LUHMES (cell line): ENCODE measurements around a stretch of chr20.

GRCh38 chr20:50392349-50392548 is 117.9 kb upstream of the PTPN1 start:
- PRO-cap = no peak

- PRO-cap = no peak
These were observed 111.8 kb upstream of the PTPN1 start for GRCh38 chr20:50397969-50399109.

- PRO-cap = no peak
These were observed 83.2 kb upstream of the PTPN1 start for GRCh38 chr20:50426726-50427636.

DNA sequence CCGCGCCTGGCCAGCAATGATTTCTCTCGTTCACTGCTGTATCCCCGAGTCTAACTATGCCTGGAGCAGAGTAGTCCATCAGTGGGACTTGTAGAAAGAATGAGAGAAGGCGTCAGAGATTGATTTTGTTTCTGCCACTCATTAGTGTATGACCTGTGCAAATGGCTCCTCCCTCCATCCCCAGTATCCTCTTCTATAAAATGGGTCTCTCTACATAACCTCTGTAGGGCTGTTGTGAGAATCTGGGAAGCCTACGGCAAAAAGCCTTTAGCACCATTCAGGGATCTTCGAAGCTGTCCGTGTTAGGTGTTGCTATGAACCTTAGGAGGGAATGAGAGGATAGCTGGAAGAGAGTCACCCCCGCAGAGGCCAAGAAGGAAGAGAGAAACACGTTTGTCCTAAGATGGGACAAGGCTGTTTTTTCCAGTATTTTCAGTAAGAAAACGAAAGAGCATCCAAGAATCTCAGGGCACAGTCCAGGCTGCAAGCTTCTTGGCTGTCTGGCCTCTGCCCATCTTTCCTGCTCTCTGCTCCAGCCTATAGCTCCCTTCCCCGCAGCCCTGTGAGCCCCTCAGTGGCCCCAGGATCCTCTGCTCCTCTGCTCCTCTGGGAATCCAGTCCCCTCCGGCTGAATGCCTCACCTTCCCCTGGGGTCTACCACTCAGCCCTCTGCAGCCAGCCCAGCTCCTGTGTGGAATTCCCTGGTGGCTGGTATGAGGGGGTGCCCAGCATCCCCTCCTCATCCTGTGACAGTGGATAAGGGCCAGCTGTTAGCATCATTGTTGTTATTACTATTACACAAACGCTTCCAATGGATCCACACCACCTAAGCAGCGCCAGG is 60.6 kb upstream of the PTPN1 start:
- PRO-cap = no peak

GRCh38 chr20:50523024-50523481 is 12.9 kb downstream of the PTPN1 start:
- PRO-cap = no peak

GRCh38 chr20:50523614-50524203 is 13.5 kb downstream of the PTPN1 start:
- PRO-cap = no peak

DNA sequence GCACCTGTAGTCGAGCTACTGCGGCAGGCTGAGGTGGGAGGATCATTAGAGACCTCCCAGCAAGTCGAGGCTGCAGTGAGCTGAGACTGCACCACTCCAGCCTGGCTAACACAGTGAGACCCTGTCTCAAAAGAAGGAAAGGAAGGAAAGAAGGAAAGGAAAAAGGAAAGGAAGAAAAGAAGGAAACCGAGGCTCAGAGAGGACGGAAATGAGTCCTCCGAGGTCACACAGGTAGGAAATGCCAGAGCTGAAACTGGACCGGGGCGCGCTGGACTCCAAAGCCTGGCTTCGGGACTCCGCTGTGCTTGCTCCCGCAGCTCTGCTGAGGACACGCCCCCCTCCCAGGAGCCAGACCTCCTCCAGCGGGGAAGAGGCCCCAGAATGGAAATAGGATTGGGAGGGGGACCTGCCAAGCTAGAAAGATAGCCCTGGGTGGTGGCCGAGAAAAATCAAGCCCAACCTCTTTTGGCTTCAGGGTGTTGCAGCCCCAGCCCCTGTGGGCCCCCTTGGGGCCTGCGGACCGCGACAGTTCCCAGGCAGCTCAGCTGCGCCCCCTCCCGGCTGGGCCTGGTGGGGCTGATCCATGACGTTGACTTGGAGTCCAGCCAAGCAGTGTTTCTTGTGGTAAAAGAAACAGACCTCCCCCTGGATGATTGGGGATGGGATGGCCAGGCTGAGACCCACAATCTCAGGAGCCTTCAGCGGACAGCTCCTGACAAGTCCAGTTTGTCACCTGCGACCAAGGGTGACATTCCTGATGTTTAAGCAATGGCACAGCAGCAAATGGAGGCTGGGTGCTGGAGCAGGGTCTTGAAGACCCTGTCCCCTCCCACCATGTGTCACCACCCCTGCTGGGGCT is 55.6 kb downstream of the RIPOR3 start:
- PRO-cap = no peak

- PRO-cap = no peak
These were observed 45.8 kb downstream of the RIPOR3 start for GRCh38 chr20:50645516-50646009.

GRCh38 chr20:50689286-50689770 is 2.0 kb downstream of the RIPOR3 start:
- PRO-cap = no peak

DNA sequence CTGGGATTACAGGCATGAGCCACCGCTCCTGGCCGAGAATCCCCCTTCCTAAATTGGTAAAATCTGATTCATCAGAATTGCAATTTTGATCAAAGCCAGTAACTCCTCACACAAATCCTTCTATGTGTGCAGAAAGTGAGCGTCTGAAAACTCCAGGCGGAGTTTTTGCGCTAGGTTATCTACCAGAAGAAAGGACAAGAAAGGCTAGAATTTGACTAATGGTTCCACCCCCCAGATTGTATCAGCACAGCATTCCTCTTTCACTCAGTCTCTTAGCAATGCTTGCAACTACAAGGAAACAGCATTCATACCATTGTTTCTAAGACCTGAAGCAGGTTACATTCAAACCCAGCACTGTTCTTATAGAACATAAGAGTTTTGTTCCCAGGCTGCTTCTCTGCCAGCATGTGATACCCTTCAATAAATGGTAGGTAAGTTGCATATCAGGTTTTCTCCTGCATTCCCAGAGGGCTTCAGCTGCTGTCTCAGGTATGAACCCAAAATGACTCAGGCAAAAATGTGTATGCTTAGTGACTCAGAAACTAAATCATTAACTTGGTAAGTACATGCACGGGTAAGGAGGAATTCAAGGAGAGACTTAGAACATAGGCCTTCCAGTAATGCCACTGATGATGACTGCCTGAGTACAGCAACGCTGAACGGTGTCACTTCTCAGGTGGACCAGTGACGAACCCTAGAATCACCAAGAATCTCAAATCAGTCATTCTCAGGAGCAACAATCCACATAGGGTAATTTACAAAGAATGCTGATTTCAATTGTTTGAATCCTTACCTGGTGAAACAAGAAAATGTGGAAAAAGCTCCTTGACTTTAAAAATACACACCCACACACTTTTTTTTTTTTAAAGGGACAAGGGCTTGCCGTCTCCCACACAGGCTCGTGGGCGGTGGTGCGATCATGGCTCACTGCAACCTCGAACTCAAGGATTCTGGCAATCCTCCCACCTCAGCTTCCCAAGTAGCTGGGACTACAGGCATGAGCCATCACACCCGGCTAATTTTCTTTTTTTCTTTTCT is 30.3 kb downstream of the PARD6B start:
- PRO-cap = no peak

DNA sequence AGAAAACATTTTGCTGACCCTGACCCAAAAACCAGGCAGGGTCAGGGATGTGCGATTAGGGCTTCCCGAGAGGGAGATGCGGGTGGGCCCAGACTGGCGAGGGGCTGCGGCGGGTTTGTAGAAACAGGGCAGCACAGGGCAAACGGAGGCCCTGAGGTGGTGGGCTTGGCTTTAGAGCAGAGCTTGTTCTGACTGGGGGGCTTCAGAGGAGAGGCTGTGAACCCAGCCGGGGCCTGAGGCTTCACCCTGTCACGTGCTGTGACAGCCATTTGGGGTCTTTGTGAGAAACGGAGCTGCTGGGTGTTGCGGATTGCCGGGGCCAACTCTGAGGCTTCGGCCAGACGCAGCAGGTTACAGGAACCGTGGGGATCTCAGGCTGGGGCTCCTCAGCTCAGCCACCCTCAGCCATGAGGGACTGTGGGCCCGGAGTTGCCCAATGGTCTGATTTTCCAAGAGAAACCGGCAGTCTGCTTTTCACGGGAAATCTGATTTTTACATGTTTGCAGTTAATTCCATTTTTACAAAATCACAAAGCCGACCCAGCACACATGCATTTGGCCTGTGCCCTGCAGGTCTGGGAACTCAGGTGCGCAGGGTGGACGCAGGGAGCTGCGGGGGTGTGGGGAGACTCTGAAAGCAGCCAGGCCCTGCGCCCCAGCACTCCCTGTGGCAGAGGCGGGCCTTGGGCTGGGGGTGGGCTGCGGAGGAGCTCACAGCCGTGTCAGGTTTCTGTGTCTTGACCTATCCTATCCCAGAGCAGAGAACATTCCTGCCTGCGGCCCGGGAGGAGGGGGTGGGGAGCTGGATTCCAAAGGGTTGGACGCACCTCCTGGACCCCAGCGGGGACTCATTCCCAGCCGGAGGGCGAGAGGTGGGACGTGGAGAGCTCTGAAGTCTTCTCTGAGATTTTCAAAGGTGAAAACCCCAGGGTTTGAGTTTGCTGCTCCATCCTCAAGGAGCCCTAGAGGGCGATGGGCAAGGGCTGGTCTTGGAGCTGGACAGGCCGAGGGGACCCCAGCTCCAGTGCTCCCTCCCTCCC is 60.7 kb downstream of the ADNP start:
- PRO-cap = bidirectional peak, plus-strand start at position 838 of the sequence, minus-strand start at position 669 of the sequence

GRCh38 chr20:50871347-50871699 is 59.9 kb downstream of the ADNP start:
- PRO-cap = no peak

GRCh38 chr20:50920963-50922068 is 9.9 kb downstream of the ADNP start:
- PRO-cap = no peak

DNA sequence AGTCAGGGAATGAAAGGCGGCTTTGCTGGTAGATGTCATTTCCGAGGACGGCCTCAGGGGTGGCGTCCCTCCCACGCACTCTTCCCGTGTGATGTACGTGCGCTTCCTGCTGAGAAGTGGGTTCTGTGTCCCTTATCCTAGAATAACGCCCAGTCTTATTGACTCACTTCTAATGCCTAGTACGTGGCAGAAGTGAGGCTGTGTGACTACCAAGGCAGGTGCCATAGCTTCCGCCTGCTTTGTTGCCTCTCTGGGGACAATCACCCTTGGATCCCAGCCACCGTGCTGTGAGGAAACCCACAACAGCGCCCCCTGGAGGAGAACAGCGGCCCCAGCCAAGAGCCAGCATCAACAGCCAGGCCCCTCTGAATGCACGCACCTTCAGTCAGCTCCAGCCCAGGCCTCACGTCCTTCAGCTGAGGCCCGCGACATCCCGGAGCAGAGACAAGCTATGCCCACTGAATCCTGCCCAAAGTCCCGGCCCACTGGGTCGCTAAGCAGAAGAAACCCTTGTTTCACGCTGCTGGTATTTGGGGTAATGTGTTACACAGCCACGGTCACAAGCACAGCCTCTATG is 224.3 kb downstream of the NFATC2 start:
- PRO-cap = no peak

GRCh38 chr20:51413658-51414380 is 128.7 kb downstream of the NFATC2 start:
- PRO-cap = no peak

GRCh38 chr20:51457178-51457749 is 85.3 kb downstream of the NFATC2 start:
- PRO-cap = no peak

- PRO-cap = no peak
These were observed 73.5 kb downstream of the NFATC2 start for GRCh38 chr20:51469051-51469467.

DNA sequence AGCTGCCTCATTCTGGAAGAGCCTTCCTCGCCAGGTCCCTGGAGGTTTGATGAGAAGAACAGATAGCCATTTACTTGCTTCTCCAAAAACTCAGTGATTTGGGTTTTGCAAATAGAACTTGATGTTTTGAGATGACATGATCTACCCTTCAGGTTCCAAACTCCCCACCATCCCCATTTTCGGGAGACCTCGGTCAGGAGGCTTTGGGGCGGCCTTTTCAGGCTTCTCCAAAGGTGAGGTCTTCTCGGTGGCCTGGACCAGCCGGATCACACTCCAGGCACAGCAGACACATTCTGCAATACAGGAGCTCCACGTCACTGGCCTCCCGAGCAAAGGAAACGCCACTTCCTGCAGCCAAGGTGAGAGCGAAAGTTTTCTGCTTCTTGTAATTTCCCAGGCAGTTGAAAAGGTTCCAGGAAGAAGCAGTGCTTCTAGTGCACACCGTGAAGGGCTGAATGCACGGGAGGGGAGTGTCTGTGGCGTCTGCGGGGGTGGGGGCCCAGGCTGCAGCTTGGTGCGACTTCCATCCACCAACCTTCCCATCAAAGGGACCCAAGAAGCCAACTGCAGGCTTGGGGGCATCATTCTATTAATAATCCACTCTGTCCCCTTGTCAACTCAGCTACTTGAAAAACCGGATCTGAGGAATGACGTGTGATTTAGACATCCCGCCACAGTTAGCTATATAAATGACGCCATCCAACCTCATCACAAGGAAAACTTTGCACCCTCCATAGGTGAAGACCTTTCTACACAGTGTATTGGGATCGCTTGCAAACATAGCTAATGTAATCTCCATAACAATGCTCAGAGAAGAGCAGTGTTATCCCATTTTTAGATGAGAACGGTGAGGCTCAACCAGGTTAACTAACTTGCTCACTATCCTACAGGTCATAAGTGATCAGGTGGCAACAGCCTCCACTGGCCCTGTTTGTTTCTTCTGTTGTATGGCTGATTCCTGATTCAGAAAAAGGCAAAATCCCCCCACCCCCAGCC is 61.1 kb downstream of the NFATC2 start:
- PRO-cap = no peak

GRCh38 chr20:51512578-51513294 is 29.8 kb downstream of the NFATC2 start:
- PRO-cap = no peak

- PRO-cap = unidirectional peak, plus-strand start at chr20:51678187; bidirectional peak, plus-strand start at chr20:51678676, minus-strand start at chr20:51678491; unidirectional peak, plus-strand start at chr20:51678905
These were observed 89.9 kb downstream of the ATP9A start for GRCh38 chr20:51678102-51678976.